Lower leg skin (tissue), 2 donors: ENCODE measurements around the genes CYP26B1 and TET3.

- PRO-cap = no peak
- RAMPAGE, long total RNA, 2 experiments = start-site peak on the minus strand in 2 of 2 experiments, at chr2:72033678-72034018 at its widest, 49 to 56 reads per replicate
Measured at GRCh38 chr2:72033614-72034382, 113.9 kb downstream of the CYP26B1 start.

DNA sequence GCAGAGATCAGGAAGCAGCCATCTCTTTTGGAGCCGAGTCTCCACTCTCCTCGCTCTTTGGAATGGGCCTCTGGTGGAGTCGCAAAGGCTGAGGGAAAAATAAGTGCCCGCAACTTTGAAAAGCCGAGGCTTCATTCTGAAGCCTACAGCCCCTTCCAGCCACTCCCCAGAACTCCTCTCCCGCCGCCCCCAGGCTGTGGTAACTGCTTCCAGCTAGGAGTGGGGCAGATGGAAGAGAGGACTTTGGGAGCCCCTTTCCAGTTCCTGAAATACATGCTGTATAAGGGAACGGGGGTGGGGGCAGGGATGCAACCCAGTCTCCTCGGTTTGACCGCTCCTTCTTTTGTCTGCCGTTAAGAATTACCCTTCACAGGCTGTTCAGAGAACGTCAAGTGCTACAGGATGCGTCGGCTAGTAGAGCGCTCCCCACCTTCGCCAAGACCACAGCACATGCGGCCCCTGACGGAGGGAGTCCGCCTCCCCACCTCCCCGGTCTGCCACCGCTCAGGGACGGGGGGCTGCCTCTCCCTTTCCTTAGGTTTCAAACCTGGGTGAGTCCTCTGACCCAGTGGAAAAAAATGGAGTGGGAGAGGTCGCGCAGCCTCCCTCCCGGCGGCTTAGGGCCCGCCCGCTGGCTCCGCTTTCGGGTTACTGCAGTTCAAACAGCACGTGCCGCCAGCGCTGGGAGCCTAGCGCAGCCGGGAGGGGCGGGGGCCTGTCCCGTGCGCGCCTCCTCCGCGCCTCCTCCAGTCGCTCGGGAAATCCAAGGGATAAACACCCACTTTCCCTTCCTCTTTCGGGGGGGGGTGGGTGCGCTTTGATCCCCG, 4.9 kb downstream of the CYP26B1 start:
- PRO-cap = bidirectional peak, plus-strand start at position 749 of the sequence, minus-strand start at position 579 of the sequence
- RAMPAGE, long total RNA, 2 experiments = no peak in any of the 2 experiments

GRCh38 chr2:72146824-72148097, at the start of gene CYP26B1:
CYP26B1 (minus strand) TSS chr2:72147862.
- PRO-cap = bidirectional peak, plus-strand start at chr2:72147527, minus-strand start at chr2:72147473; bidirectional peak, plus-strand start at chr2:72147826, minus-strand start at chr2:72147825
- RAMPAGE, long total RNA, 2 experiments = no peak in any of the 2 experiments

GRCh38 chr2:72298721-72299491, 151.2 kb upstream of the CYP26B1 start:
- PRO-cap = no peak
- RAMPAGE, long total RNA, 2 experiments = no peak in any of the 2 experiments

DNA sequence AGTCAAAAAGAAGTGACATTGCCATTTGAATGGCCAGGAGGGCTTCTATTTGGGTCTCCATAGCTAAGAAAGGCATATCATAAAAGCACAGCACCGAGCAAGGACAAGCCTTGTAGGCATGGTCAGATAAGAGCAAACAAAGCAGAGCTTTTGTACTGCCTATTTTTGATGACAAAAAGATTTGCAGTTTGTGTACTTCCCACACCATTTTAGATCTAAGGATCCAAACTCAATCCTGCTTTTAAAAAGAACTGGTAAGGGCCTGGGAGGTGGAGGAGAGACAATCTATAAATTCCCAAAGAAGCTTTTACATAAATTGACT, 207.0 kb upstream of the CYP26B1 start:
- PRO-cap = no peak
- RAMPAGE, long total RNA, 2 experiments = no peak in any of the 2 experiments

GRCh38 chr2:72658951-72659768, 166.7 kb downstream of the EXOC6B start:
- PRO-cap = no peak
- RAMPAGE, long total RNA, 2 experiments = no peak in any of the 2 experiments

DNA sequence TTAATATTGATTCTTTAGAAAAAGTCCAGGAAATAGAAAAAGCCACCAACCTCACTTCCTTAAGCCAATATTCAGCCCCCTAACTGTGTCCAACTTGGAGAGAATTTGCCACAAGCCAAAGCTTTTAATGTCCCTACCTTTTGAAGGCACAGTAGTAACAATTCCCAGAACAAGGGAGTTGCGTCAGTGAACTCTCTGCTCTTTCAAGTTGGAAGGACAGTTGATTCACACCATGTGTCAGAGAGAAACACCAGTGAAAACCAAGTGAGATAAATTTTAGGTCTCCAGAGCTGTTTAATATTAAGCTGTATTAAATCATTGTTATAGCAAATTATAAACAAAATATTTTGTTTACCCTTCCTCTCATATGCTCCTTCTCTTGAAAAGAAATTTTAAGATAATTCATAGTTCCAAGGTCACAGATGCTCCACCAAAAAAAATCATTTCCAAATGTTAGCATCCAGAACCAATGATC, 66.0 kb downstream of the EXOC6B start:
- PRO-cap = no peak
- RAMPAGE, long total RNA, 2 experiments = no peak in any of the 2 experiments

GRCh38 chr2:72887483-72888184, 426 bp downstream of the SPR start:
- PRO-cap = unidirectional peak, minus-strand start at chr2:72887923; unidirectional peak, minus-strand start at chr2:72887944
- RAMPAGE, long total RNA, 2 experiments = no peak in any of the 2 experiments

- PRO-cap = no peak
- RAMPAGE, long total RNA, 2 experiments = no peak in any of the 2 experiments
Measured at GRCh38 chr2:72921836-72922290, 4.5 kb downstream of the EMX1 start.

GRCh38 chr2:73176074-73176807, 26.1 kb upstream of the NOTO start:
- PRO-cap = no peak
- RAMPAGE, long total RNA, 2 experiments = no peak in any of the 2 experiments

- PRO-cap = no peak
- RAMPAGE, long total RNA, 2 experiments = no peak in any of the 2 experiments
Measured at GRCh38 chr2:73233902-73234094, 310 bp upstream of the CCT7 start.

DNA sequence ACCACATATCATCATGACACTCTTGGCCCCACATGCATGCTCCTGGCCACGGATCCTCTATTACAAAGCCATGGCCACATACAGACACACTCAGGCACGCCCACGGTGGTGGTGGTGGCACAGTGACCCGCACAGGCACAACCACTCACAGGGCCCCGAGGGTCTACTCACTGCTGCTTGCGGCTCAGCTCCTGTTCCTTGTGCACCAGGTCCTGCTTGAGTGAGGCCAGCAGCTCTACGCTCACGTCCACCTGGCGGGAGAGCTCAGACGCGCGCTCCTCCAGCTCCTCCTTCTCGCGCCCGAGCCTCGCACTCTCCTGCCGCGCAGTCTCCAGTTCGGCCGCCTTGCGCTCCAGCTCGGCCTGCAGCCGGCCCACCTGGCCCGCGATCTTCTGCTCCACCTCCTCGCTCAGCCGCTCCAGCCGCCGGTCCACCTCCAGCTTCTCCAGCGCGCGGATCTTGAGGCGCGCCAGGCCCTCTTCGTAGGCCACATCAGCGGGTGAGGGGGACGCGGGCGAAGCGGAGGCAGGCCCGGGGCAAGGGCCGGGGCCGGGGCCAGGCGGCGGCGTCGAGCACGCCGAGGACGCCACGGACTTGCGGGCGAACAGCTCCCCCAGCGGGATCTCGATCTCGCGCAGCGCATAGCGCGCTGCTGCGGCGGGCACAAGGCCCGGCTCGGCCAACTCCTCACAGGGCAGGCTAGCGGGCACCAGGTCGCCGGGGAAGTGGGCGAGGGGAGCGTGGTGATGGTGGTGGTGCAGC, 15.5 kb downstream of the FBXO41 start:
- PRO-cap = no peak
- RAMPAGE, long total RNA, 2 experiments = no peak in any of the 2 experiments

DNA sequence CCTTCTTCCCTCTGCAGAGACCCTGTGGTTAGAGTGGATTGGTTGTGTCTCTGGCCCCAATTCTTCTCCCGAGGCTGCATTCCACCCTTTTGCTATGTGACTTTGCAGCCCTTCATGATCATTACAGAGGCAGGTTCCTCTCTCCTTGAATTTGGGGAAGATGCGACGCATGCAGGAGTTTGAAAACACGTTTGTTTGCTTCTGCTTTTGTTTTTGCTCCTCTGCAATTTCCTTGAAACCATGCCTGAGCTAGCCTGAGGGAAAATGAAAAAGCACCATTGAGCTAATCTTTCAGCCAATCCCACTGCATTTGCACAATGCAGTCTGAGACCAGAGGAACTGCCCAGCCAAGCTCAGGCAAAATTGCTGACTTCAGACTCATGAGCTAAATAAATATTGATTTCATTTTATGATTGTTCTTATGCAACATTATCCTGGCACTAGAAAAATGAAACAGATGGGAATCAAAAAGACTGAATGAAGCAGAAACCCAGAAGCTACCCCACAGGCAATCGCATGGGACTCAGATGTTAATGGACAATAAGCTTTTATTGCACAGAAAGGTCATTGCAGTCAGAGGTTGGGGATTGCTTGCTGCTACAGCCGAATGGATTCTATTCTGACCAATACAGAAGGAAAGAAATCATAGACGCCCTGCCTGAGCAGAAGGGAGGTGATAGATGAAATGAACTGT, 37.0 kb downstream of the TPRKB start:
- PRO-cap = no peak
- RAMPAGE, long total RNA, 2 experiments = no peak in any of the 2 experiments

DNA sequence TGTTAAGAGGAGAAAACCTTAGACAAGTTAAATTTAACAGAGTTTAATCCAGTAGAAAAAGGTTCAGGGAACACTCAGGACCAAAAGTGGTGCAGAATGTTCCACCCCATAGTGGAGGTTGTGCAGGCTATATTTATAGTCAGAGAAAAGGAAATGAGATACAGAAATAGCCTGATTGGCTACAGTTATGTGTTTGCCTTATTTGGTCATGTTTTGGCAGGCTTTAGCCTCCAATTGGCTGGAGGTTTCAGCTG, 4.1 kb downstream of the STAMBP start:
- PRO-cap = no peak
- RAMPAGE, long total RNA, 2 experiments = no peak in any of the 2 experiments

DNA sequence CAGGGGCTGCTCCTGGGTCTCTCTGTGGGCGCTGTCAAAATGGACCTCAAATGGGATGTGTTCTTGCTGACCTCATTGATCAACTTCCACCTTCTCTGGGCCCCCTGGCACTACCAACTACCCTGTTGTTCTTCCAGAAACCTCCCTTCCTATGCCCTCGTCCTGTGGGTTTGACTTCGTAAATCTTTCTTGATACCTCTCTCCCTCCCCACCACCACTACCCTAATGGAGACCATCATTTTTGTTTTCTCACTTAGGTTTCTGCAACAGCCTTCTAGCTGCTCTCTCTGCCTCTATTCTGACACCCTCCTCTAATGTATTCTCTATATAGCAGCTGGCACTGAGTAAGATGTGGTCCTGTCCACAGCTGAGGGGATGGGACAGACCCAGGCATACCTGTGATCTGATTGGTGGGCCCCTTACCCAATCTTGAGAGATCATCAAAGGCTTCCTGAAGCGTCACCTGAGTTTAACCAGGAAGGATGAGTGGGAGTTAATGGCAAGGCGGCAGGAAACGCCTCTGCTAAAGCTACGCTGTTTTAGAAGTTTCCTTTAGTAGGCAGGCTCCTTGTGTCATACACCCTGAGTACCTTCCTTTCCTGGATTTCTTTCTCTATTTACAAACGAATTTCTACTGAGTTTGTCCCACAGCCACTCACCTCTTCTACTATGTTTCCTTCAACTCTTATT, 5.8 kb upstream of the TET3 start:
- PRO-cap = no peak
- RAMPAGE, long total RNA, 2 experiments = no peak in any of the 2 experiments

DNA sequence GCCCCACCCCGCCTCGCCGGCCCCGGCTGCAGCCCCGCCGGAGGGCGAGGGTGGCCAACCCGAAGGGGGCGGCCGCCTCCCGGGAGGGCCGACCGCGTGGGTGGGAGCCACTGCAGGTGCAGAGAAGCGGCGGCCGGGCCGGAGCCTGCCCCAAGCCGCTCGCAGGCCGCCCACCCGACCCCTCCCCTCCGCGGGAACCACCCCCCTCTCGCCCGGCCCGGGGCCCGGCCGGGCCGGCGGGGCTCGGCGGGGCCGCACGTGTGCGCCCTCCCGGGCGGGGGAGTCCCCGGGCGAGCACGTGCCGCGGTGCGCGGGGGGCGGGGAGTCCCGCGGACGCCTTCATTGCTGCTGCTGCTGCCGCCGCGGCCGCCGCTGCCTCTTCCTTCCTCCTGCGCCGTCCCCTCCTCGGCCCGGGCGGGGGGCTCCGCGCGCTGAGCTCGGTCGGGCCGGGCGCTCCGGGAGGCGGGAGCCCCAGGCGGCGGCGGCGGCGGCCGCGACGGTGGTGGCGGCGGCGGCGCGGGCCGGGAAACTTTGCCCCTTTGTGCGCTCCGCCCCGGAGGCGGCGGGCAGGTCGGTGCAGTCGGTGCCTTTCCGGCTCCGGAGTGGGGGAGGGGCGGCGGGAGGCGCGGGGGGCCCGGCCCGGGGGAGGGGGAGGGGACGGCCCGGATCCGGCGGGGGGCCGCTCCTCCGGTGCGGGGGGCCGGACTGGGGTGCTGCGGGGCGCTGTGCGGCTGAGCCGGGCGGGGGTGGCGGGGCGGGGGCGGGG, at the start of gene TET3:
TET3 (plus strand) TSS at position 323 of the 766 bp plus-strand sequence.
- PRO-cap = bidirectional peak, plus-strand start at position 342 of the sequence, minus-strand start at position 235 of the sequence; bidirectional peak, plus-strand start at position 542 of the sequence, minus-strand start at position 564 of the sequence; bidirectional peak, plus-strand start at position 600 of the sequence, minus-strand start at position 604 of the sequence
- RAMPAGE, long total RNA, 2 experiments = no peak in any of the 2 experiments

GRCh38 chr2:73985354-73985434, 484 bp downstream of the TET3 start:
- PRO-cap = bidirectional peak, plus-strand start at chr2:73985489, minus-strand start at chr2:73985394
- RAMPAGE, long total RNA, 2 experiments = no peak in any of the 2 experiments

GRCh38 chr2:73985733-73986199, 1.1 kb downstream of the TET3 start:
- PRO-cap = unidirectional peak, minus-strand start at chr2:73985867
- RAMPAGE, long total RNA, 2 experiments = no peak in any of the 2 experiments

DNA sequence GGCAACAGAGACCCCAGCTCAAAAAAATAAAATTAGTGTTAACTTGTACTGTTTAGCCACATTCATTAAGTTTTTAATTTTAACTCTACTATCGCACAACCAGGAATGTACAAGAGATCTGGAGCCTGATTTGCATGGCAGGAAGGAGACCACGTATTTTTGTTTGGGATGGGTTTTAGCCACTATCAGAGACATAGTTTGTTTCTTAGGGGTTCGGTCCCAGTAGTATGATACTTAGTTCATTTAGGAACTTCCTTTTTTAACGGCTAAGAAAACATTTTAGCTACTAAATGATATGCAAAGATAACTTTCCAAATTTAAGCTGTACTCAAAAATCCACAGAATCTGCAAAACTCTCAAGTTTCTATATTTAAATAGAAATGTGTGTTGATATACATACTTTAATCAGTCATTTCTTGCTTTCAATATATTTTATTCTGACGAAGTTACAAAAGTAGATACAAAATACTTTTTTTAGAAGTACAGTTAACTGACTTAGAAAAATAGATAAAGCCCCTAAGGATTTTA, 4.5 kb upstream of the BOLA3 start:
- PRO-cap = no peak
- RAMPAGE, long total RNA, 2 experiments = no peak in any of the 2 experiments

- PRO-cap = no peak
- RAMPAGE, long total RNA, 2 experiments = no peak in any of the 2 experiments
Measured at GRCh38 chr2:74374282-74375048, 5.6 kb downstream of the DCTN1 start.